Foreskin keratinocyte (primary cell): Measurements from ENCODE around the gene PUM1.

GRCh38 chr1:30912817-30913413, 4.4 kb upstream of the SDC3 start:
- RAMPAGE, total RNA = no peak

- RAMPAGE, total RNA = no peak
These were observed 58.1 kb upstream of the SDC3 start for GRCh38 chr1:30966658-30967066.

DNA sequence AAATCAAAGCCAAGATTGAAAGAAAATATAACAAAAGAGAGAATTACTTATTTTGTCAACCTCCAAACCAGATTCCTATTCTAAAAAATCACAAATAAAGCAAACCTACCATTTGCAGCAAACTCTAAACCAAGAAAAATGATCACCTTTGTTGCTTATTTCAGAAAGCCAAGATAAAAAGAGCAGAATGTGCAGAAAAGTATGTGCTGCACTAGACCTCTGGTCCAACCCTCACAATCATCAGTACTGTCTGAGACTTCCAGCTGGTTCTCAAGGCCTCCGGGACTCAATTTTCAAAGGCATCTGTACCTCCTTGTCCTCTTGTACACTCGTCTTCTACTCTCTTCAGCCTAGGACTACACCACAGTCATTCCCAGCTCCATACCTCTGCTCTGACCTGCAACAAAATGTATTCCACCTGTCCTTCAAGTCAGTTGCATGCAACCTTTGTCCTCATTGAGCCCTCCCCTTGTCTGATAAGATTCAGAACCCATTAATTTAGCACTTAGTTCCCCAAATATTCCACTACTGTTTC, 77.1 kb downstream of the PUM1 start:
- RAMPAGE, total RNA = no peak

- RAMPAGE, total RNA = no peak
These were observed 64.1 kb downstream of the PUM1 start for GRCh38 chr1:31001278-31001980.

DNA sequence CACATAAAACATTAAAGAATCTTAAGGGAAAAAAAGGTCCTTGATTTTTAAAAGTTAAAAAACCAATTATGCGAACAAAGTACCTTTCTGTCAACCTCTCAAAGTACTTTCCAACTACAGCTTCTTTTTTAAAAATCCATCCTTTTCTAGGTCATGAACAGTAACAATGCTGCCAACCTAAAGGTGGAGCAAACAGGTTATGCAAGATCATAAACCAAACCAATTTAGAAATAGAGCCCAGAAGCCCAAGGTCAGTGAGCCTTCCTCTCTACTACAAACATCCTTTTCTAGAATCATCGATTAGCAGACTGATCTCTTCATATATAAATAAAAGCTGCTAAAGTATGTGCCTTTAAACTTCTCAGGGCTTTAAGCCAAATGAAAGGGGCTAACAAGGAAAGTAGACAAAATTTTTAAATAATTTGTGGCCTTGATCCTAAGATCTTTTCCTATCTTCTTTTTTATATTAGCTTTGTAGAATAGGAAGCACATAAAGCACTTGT, 40.8 kb downstream of the PUM1 start:
- RAMPAGE, total RNA = no peak

DNA sequence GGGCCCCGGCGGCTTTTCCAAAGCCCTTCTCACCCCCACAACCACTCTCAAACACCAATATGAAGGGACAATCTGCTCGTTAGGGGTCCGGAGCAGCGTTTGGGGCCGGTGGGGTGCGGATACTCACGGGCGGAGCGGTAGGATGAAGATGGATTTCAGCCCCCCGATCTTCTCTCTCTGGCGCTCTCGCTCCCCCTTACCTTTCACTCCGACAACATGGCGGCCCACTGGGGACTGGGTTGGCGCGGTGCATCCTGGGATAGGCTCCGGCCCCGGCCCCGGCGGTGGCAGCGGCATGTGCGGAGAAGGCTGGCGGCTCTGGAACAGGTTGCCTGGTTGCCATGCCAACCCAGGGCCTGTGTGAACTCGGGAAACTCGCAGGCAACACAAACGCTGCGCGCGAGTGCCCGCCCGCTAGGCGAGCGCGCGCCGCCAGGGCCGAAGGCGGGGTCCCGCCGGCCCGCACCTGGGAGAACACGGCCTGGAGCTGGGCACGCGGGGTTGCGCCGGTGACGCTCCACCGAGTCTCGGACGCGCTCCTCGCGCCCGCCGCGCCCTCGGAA, at the start of gene PUM1:
Gene PUM1, minus strand, starts transcription at position 229 of the 563 bp plus-strand sequence.
- RAMPAGE, total RNA = start-site peak on the minus strand centred at position 192 of the sequence, 33 bp wide, 118 and 169 reads in 2 replicates

- RAMPAGE, total RNA = no peak
These were observed 2.0 kb upstream of the FABP3 start for GRCh38 chr1:31374726-31375389.

DNA sequence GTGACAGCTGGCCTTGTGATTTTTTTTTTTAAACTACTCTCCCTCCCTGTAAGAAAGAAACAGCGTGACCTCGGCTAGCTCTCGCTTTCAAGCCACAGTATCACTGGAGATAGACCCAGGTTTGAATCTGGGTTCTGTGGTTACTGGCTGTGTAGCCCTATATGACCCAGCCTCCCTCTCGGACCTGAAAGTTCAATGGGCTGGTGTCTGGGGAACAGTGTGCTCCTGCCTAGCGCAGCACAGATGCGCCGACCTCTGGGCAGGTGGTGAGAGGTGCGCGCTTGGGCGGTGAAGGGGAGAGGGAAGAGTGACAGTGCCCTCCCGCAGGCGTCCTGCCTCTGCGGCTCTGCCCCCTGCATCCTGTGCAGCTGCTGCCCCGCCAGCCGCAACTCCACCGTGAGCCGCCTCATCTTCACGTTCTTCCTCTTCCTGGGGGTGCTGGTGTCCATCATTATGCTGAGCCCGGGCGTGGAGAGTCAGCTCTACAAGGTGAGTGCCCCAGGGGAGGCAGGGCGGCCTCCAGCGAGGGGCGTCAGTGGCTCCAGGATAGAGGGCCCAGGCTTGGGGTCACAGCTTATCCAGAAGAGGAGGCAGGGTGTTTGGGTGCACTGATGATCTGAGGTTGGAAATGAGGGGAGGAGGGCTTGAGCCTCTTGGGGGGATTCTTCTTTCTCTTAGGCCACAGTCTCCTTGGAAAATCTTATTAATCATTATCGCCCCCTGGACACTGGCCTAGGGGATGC, 10.5 kb downstream of the SERINC2 start:
- RAMPAGE, total RNA = no peak

- RAMPAGE, total RNA = no peak
These were observed 27.8 kb upstream of the TINAGL1 start for GRCh38 chr1:31548445-31548891.

GRCh38 chr1:31562679-31563385, 13.5 kb upstream of the TINAGL1 start:
- RAMPAGE, total RNA = no peak

DNA sequence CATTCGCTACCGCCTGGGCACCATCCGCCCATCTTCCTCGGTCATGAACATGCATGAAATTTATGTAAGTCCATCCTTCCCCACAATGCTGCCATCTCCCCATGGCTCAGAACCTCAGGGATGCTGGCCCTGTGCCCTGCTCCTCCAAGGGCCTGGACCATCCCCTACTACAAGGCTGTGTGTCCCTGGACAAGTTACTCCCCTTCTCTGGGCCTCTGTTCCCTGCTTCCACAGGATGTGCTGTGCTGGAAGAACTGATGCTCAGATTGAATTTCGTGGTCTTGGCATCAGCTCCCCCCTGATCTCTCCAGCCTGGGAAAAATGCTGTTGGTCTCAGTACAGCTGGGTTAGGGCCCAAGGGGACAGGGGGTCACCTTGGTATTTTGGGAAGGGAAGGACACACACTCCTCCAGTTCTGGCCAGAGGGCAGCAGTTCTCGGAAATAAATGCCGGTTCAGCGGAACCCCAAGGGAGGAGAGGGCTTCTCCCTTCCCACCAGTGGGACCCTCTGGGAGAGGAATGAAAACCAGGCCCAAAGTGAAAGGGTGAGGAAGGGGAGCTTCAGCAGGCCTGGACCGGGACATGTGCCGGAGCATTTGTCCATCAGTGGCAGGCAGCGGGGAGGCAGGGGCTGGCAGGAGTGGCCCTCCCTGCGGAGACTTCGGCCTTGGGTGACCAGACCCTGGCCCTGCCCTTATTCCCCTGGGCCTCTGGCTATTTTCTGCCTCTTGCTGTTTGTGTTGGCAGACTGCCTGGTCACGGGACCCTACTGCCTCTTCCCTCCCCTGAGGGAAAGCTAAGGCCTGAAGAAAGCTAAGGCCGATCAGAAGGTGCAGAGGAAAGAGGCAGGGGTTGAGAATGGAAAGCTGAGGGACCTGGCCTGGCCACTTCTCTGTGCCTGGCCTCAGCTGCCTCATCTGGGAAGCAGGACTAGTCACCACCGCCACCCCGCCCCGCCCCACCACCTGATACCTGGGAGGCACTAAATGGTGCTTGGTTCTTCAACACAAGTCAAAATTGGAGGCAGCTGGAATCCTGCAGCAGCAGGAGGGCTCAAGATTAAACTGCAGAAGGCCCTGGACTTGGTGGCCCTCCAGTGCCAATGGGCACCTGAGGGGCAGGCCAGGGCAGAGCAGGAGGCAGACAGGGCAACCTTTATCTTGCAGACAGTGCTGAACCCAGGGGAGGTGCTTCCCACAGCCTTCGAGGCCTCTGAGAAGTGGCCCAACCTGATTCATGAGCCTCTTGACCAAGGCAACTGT, 7.6 kb downstream of the TINAGL1 start:
- RAMPAGE, total RNA = no peak

DNA sequence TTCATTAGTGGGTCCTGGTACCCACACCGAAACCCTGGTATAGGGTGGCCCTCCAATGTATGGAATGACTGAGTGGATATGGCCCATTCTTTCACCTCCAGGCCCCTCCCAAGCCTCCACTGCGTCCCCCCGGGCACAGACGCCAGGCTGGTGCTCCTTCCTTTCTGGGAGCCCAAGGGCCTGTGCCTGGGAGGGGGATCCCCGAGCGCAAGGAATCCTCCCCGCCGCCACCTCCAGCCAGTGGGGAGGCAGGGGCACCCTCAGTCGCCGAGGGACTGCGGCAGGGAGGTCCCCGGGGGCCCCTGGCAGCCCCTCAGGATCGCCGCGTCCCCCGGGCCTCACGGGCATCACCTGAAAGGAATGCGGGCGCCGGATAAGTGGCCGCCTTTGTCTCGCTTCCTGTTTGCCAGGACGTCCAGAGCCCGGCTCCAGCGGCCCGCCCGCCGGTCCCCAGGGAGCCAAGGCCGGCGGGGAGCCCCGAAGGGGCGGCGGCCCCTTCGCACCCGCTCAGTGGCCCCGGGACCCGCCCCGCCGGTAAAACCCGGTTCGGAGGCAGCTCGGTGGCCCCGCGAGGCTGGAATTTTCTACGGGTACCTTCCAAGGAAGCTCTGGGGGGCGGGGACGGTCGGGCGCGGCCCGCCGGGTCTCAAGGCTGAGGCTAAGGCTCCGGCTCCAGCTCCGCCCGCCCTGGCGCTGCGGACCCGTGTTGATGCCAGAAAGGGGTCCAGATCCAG, 12.4 kb downstream of the TINAGL1 start:
- RAMPAGE, total RNA = no peak

DNA sequence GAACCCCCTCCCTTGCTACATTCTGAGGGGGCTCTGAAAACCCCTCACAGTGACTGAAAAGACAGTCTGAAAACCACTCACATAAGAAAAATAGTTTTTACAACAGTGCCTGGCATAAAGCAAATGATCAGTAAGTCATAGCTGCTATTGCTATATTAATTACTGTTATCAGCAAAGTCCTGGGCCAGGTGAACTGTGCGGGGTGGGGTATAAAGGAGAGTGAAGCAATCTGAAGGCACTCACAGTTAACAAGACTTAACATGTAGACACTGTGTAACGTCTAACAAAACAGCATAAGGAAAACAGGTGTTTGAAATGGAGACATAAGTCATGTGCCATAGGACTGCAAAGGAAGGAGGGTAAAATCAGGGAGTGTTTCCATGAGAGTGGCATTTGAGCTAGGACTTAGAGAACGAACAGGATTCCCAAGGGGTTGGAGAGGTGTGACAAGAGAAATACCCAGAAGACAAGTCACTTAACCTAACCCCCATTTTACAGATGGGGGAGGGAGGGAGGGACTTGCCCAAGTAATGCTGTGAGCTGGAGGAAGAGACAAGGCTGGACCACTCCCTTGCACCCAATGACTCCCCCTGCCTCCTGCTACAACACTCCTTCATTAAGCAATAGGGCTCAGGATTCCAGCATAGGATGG, 6.8 kb downstream of the PEF1 start:
- RAMPAGE, total RNA = no peak

DNA sequence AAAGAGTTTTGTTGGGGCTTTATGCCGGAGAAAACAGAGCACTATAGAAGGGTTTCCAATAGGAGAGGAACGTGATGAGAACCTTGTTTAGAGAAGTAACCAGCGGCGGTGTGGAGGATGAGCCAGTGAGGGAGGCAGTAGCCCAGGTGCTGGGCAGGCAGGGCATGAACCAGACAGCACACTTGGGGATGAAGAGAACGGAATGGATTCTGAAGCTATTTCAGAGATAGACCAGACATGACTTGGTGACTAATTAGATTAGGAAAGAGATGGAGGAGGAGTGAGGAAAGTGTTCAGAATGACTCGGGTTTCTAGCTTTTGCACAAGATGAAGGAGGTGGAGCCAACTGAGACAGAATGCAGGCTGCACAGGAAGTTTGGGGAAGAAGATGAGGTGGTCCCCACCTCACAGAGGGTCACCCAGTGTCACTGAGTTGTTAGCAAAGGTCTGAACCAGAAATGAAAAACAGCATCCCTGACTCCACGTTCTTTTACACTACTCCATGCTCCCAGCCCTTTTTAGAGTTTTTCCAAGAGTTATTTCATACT, 5.1 kb downstream of the PEF1 start:
- RAMPAGE, total RNA = no peak

DNA sequence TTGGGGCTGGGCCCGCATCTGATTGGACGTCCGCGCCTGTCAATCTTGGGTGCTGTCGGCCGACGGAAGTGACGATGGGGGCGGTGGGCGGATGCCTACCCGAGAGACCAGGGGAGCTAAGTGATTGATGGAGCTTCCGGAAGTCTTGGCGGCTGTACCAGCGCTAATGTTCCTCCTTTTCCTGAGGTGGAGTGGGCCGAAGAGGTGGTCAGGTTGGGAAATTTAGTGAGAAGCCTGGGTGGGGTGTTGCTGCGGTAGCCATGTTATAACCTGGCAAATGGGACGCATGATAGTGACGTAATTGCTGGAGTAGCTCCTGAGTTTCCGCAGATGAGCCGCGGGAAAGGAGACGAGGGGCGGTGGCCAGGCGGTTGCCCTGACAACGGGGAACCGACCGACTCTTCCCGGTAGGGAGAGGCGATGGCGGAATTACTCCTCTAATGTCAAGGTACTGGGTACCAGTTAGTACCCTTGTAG, 297 bp upstream of the PEF1 start:
- RAMPAGE, total RNA = no peak

DNA sequence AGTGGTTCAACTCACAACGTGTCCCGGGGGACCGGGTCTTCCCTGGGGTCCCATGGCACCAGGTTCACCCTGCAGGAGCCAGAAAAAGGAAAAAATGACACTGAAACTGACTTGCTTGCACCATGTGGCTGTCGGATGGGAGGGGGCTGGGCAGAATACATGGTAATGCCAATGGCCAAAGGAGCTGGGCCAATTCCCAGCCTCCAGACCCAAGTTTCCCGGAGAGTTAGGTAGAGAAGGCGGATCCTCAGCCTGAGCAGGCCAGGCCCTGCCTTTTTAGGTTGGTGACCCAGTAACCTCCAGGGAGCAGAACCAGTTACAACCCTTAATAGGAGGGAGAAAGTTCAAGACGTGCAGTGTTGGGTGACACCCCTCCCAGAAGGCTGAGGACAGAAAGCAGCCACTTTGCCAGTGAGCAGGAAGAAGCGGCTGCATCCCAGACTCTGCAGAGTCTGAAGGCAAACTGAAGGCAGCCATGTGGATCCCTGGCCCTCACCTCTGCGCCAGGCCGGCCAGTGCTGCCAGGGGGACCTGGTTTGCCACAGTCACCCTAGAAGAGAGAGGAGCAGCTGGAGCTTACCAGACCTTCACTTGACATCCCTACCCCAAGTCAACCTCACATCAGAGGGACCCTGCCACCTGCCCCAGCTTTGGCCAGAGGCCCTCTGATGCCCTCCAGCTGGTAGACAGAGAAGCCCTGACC, 16.0 kb upstream of the PEF1 start:
- RAMPAGE, total RNA = no peak

GRCh38 chr1:31673027-31673483, 28.4 kb upstream of the PEF1 start:
- RAMPAGE, total RNA = no peak

DNA sequence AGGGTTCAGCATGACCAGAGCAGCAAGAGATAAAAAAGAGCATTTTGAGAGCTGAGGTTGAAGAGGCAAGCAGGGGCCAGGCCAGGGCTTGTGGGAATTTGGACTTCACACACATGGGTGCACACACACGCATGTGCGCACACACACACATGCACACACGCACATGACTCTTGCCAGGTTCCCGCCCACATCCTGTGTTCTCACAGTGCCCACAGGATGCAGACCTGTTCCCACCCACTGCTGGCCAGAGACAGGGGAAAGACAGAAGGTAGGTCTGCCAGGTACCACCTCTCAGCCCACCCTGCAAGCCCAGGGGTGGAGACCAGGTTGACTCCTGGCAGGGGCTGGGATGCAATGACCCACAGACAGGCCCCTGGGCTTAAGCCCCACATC, 4.5 kb downstream of the COL16A1 start:
- RAMPAGE, total RNA = no peak

DNA sequence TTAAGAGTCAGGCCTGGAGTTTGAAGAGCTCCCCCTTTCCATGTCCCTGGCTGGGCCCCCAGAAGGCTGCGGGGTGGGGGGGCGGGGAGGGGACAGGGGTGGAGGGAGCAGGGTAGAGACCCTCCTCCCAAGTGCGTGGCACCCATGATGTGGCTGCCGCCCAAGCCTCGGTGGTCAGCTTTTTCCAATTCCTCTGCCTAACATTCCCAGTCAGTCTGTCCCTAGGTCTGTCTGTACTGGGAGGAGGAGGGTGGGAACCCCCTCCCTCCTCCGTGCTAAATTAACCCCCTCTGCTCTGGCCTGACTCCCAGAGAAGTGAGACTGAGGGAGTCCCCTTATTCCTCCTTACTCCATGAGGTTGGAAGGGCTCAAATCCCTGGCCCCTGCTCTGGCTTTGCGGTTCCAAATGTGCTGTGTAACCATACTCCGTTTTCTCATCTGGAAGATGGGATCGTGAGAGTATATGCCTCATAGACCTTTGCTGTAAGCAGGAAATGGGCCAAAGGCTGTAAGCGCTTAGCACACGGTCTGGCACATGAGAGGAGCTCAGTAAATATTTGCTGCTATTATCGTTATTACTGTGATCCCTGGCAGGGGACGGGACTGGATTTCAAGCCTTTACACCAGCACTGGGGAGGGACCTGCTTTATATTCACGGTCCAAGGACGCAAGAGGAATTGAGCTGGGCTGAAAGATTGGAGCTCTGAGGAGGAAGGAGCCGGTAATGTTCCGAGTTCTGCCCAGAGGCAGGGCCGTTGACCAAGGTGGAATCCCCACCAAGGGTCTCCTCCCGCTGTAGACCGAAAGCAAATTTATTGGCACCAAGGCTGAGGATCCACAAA, 712 bp upstream of the COL16A1 start:
- RAMPAGE, total RNA = no peak

GRCh38 chr1:31811522-31811886, 4.3 kb downstream of the SPOCD1 start:
- RAMPAGE, total RNA = no peak